ENCODE results near the gene TMEM262.

DNA sequence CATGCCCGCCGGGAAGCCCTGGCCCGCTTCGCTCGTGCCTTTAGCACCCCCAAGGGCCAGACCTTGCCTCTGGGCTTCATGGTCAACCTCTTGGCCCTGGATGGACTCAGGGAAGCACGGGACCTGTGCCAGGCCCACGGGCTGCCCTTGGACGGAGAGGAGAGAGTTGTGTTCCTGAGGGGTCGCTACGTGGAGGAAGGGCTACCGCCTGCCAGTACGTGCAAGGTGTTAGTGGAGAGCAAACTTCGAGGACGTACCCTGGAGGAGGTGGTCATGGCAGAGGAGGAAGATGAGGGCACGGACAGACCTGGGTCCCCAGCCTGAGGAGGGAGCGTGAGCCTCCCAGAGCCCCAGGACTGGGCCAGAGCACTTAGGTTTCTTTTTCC is 3.4 kb downstream of the SAC3D1 start:
- PRO-cap, result no peak
- RRBS, 2 experiments, result no CpG with 5 or more reads among the region's 16 CpGs

- PRO-cap, result no peak
- RRBS, 2 experiments, result no CpG with 5 or more reads among the region's 14 CpGs
These were observed at the start of gene TMEM262 for GRCh38 chr11:65088958-65089643. Gene TMEM262 (minus strand): TSS chr11:65089110.

GRCh38 chr11:65127186-65128186 is 5.4 kb downstream of the MRPL49 start:
- PRO-cap, result no peak
- RRBS, 2 experiments, result no CpG with 5 or more reads among the region's 14 CpGs

GRCh38 chr11:65130579-65131152 is 3.7 kb downstream of the SYVN1 start:
- PRO-cap, result no peak
- RRBS, 2 experiments, result 93% methylated on average over 2 to 3 of the region's 13 CpGs

DNA sequence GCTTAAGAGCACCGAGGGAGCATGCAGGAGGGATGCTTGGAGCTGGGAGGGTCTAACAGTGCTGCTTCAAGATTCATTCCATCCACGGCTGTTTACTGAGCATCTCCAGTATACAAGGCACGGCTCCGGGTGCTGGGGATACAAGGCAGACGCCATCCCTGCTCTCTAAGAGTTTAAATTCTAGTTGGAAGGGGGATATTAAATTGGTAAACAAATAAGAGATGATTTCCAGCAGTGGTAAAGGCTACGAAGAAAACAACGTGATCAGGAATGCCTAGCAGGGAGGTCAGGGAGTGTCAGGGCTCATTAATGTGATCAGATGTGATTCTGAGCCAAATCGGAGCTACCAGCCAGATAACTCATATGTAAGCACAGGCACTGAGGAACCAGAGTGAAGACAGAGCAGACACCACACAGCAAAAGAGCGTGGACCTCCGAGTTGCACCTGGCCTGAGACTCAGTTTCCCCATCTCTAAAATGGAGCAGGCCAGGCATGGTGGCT is 7.8 kb downstream of the CDC42EP2 start:
- PRO-cap, result no peak
- RRBS, 2 experiments, result no CpG with 5 or more reads among the region's 10 CpGs

- PRO-cap, result no peak
- RRBS, 2 experiments, result 81% methylated on average over 6 of the region's 15 CpGs; no CpG with 5 or more reads in 1 of the 2 experiments
These were observed 1.8 kb downstream of the SLC25A45 start for GRCh38 chr11:65380482-65381209.

DNA sequence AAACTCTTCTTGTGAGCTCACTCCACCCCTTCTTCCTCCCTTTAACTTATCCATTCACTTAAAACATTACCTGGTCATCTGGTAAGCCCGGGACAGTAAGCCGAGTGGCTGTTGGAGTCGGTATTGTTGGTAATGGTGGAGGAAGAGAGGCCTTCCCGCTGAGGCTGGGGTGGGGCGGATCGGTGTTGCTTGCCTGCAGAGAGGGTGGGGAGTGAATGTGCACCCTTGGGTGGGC is 37.1 kb downstream of the FRMD8 start:
- PRO-cap, result no peak
- RRBS, 2 experiments, result no CpG with 5 or more reads among the region's 6 CpGs

DNA sequence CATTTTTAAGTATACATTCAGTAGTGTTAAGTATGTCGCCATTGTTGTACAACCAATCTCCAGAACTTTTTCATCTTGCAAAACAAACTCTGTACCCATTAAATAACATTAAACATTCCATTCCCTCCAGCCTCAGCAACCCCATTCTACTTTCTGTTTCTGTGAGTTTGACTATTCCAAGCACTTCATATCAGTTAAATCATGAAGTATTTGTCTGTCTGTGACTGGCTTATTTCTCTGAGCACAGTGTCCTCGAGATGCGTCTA is 44.4 kb downstream of the FRMD8 start:
- PRO-cap, result no peak
- RRBS, 2 experiments, result no CpG with 5 or more reads among the region's 3 CpGs

GRCh38 chr11:65438368-65438843 is 52.0 kb downstream of the FRMD8 start:
- PRO-cap, result no peak
- RRBS, 2 experiments, result no CpG with 5 or more reads among the region's 5 CpGs

- PRO-cap, result no peak
- RRBS, 2 experiments, result no CpG with 5 or more reads among the region's 17 CpGs
These were observed 67.7 kb downstream of the FRMD8 start for GRCh38 chr11:65454016-65454595.

GRCh38 chr11:65493793-65494314 is 31.0 kb upstream of the SCYL1 start:
- PRO-cap, result bidirectional peak, plus-strand start at chr11:65494091, minus-strand start at chr11:65493964
- RRBS, 2 experiments, result no CpG with 5 or more reads among the region's 8 CpGs

DNA sequence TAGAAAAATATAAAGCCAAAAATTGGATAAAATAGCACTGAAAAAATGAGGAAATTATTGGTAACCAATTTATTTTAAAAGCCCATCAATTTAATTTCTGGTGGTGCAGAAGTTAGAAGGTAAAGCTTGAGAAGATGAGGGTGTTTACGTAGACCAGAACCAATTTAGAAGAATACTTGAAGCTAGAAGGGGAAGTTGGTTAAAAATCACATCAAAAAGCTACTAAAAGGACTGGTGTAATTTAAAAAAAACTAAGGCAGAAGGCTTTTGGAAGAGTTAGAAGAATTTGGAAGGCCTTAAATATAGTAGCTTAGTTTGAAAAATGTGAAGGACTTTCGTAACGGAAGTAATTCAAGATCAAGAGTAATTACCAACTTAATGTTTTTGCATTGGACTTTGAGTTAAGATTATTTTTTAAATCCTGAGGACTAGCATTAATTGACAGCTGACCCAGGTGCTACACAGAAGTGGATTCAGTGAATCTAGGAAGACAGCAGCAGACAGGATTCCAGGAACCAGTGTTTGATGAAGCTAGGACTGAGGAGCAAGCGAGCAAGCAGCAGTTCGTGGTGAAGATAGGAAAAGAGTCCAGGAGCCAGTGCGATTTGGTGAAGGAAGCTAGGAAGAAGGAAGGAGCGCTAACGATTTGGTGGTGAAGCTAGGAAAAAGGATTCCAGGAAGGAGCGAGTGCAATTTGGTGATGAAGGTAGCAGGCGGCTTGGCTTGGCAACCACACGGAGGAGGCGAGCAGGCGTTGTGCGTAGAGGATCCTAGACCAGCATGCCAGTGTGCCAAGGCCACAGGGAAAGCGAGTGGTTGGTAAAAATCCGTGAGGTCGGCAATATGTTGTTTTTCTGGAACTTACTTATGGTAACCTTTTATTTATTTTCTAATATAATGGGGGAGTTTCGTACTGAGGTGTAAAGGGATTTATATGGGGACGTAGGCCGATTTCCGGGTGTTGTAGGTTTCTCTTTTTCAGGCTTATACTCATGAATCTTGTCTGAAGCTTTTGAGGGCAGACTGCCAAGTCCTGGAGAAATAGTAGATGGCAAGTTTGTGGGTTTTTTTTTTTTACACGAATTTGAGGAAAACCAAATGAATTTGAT is 24.6 kb upstream of the SCYL1 start:
- PRO-cap, result no peak
- RRBS, 2 experiments, result no CpG with 5 or more reads among the region's 22 CpGs

- PRO-cap, result no peak
- RRBS, 2 experiments, result no CpG with 5 or more reads among the region's 6 CpGs
These were observed 19.0 kb upstream of the SCYL1 start for GRCh38 chr11:65505727-65506453.

DNA sequence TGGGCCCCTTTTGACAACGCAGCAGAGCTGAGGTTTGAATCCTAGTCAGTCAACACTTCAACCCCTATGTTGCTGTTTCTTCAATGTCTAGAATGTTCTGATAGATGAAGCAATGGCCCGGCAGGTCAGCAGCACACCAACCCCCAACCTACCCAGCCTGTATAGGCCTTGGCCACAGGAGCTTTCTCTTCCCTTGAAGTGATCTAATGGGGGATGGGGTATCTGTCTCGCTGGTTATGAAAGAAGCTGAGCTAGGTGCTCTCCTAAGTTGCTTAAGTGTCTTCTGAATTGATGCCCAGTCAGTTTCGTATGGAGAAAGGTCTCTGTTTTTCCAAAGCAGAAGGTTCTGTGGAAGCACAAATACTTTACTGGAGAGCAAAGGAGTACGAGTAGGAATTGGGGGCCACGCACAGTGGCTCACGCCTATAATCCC is 17.4 kb upstream of the SCYL1 start:
- PRO-cap, result bidirectional peak, plus-strand start outside the sequence, minus-strand start at position 265 of the sequence
- RRBS, 2 experiments, result no CpG with 5 or more reads among the region's 7 CpGs

DNA sequence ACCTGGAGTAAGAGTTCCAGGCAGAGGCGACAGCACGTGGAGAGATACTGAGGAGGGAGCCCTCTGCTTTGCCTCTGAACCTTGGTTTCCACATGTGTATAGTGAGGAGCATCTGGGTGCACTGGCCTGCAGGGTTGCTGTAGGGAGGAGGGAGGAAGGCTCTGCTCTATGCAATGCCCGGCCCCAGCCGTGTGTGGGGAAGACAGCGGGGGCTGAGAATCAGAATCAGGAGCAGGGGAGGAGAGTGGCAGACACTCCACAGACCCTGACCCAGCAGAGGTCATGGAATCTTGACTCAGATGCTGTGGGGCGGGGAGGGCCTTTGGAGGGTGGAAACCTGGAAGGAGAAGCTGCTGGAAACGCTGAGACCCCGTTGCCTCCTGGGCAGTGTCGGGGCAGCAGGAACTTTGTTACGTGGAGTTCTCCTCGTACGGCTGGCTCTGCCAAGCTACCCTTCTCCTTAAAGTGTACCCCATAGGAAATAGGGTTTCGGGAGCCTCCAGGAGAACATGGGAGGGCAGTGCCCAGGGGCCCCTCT is 4.1 kb downstream of the SCYL1 start:
- PRO-cap, result no peak
- RRBS, 2 experiments, result no CpG with 5 or more reads among the region's 13 CpGs

GRCh38 chr11:65582864-65583418 is 7.1 kb downstream of the EHBP1L1 start:
- PRO-cap, result no peak
- RRBS, 2 experiments, result no CpG with 5 or more reads among the region's 7 CpGs

GRCh38 chr11:65592769-65593242 is 2.8 kb downstream of the KCNK7 start:
- PRO-cap, result no peak
- RRBS, 2 experiments, result 38 to 49% methylated on average over 3 of the region's 20 CpGs

DNA sequence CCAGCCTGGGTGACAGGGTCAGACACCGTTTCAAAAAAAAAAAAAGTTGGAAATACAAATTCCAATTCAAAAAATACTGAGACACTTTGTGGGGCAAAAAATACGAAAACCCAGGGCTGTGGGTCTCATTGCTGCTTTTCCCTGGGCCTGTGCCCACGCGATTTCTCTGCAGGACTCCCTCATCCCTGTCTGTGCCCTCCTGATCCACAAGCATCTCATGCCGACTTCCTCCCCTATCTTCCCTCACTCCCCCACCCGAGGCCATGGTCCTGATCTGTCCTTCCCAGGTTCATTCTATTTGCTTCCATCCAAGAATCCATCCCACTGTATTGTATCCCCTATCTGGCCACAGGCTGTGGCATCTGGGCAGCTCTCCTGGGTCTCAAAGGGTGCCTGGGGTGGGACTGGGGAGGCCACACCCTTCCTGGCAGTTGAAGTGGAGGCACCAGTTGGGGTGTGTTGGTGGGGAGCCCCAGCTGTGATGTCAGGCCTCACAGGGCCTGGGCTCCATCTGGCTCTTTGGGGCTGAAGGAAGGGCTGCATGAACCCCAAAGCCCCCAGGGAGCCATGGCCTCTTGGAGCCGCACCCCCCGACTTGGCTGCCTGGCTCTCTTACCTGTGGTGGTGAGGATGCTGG is 644 bp downstream of the KCNK7 start:
- PRO-cap, result no peak
- RRBS, 2 experiments, result no CpG with 5 or more reads among the region's 8 CpGs

GRCh38 chr11:65612933-65613629 is 940 bp downstream of the MAP3K11 start:
- PRO-cap, result no peak
- RRBS, 2 experiments, result 43 to 63% methylated on average over 7 to 8 of the region's 33 CpGs

DNA sequence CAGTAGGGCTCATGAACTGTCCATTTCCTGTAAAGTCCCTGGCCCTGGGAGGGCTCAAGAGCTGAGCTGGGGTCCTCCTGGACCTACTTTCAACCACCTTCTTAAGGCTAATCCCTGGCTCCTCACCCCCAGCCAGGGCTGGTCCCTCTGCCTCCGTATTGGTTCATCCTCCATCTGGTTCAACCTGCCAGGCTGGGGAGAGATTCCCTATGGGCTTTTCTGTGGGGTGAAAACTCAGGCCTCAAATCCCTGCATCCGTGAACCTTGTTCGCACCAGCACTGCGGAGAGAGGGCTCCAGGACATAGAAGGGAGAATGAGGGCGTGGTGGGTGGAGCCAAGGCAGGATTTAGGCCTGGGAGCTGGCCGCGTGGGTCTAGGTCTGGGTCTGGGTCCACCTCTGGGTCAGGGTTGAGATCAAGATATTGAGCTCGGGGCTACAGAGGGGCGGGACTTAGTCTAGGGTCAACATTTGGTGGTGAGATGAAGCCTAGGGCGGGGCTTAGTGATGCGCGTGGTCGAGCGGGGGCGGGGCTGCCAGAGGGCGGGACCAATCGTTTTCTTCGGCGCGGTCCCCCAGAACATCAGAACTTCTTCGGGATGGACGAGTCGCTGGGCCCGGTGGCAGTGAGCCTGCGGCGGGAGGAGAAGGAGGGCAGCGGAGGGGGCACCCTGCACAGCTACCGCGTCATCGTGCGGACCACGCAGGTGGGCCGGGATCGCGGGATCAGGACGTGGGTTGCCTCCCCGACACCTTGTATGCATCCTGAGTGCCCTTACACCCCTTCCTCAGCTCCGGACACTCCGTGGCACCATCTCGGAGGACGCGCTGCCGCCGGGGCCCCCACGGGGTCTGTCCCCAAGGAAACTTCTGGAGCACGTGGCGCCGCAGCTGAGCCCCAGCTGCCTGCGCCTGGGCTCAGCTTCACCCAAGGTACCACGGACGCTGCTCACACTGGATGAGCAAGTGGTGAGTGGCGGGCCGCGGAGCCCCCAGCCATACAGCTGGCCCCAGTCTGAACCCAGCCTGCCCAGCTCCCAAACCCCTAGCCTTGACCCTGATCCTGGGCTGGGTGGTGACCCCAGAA is 4.1 kb downstream of the SIPA1 start:
- PRO-cap, result no peak
- RRBS, 2 experiments, result 13 to 22% methylated on average over 15 to 20 of the region's 54 CpGs

Measured in astrocyte (in vitro differentiated cells and primary cell).